ENCODE measurements around a stretch of chr7.

GRCh38 chr7:46695002-46695641 is 774.0 kb upstream of the IGFBP3 start:
- RRBS: no CpG with 5 or more reads among the region's 3 CpGs

DNA sequence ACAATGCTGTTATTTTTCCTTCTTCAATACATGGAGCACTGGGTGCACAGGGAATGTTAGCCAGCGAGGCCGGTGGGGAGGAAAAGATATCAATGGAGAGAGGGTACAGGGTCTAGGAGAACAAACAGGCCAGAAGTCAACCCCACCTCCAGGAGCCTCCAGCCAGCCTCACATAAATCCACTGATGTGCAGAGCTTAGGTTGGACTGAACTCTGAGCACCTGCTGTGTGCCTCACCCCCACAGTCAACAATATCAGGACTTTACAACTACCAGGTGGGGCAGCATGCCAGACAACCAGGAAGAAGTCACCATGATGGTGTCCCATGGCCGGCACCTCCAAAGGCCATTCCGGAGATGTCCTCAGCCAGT is 390.2 kb downstream of the TNS3 start:
- RRBS: no CpG with 5 or more reads among the region's 4 CpGs

- RRBS: no CpG with 5 or more reads among the region's 11 CpGs
Observed at GRCh38 chr7:47227682-47228442, 354.0 kb downstream of the TNS3 start.

DNA sequence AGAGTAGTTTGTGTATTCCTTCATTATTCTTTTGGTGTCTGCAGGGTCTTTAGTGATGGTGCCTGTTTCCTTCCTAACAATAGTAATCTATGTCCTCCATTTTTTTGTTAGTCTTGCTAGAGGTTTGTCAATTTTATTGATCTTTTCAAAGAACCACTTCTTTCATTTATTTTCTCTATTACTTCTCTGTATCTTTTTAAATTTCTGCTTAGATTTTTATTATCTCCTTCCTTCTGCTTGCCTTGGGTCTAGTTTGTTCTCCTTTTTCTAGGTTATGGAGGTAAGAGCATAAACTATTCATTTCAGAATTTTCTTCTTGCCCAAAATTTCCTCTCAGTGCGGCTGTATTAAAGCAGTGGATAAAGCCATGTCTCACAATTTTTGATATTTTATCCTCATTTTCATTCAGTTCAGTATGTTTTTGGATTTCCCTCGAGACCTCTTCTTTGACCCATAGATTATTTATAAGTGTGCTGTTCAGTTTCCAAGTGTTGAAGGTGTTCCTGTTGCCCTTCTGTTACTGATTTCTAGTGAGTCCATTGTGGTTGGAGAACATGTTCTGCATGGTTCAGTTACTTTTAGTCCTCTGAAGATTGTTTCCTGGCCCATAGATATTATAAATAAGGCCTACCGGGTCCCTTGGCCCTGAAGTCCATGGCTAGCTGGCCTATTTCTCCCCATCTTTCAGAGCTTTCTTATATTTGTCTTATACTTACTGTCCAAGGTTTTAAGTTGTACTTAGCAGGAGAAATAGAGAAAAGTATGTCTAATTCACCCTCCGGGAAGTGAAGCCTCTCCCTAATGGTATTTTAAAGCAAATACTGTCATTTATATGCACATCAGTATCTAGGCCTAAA is 240.2 kb downstream of the TNS3 start:
- RRBS: no CpG with 5 or more reads among the region's 4 CpGs

DNA sequence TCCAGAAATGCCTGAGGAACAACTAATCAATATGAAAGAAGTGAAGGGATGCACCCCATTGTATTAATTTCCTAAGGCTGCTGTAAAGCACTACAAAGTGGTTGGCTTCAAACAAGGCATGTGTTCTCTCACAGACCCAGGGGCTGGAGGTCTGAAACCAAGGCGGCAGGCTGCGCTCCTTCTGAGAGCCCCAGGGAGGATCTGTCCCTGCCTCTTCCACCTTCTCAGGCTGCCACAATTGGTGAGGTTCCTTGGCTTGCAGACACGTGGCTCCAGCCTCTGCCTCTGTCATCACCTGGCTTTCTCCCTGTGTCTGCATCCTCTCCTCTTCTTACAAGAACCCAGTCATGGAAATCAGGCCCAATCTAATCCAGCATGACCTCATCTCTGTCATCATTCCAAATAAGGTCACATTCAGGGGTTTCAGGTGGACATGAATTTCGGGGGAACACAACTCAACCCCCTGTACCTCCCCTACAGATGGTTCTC is 110.0 kb downstream of the TNS3 start:
- RRBS: no CpG with 5 or more reads among the region's 4 CpGs

DNA sequence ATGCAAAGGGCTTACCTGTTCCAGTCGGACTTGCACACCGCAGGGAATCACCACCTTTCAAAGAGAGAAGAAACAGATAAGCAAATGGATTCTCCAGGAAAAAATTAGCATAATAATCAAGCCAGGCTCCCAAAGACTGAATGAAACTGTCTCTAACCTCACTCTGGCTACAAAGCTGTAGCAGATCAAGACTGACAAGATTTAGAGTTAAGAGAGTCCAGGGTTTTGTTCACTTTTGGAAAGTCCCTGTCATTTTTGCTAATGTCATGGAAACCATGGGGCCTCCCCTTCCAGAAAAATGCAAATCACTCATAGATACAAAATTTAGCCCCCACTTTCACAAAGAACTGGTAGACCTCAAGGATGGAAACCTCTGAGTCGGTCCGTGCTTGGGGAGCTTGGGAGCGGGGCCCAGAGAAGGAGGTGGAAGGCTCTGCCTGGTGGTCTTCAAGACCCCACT is 100.8 kb downstream of the TNS3 start:
- RRBS: no CpG with 5 or more reads among the region's 5 CpGs

GRCh38 chr7:47500139-47500433 is 81.8 kb downstream of the TNS3 start:
- RRBS: no CpG with 5 or more reads among the region's 11 CpGs

- RRBS: no CpG with 5 or more reads among the region's 3 CpGs
Observed at GRCh38 chr7:47610586-47610969, 28.7 kb upstream of the TNS3 start.

GRCh38 chr7:47647189-47647811 is 65.4 kb upstream of the TNS3 start:
- RRBS: no CpG with 5 or more reads among the region's 6 CpGs

GRCh38 chr7:47725183-47725856 is 143.4 kb upstream of the TNS3 start:
- RRBS: no CpG with 5 or more reads among the region's 3 CpGs

GRCh38 chr7:47971970-47972298 is 7.5 kb downstream of the HUS1 start:
- RRBS: no CpG with 5 or more reads among the region's 1 CpG

- RRBS: no CpG with 5 or more reads among the region's 25 CpGs
Observed at GRCh38 chr7:49772455-49773220, 800 bp upstream of the VWC2 start.

DNA sequence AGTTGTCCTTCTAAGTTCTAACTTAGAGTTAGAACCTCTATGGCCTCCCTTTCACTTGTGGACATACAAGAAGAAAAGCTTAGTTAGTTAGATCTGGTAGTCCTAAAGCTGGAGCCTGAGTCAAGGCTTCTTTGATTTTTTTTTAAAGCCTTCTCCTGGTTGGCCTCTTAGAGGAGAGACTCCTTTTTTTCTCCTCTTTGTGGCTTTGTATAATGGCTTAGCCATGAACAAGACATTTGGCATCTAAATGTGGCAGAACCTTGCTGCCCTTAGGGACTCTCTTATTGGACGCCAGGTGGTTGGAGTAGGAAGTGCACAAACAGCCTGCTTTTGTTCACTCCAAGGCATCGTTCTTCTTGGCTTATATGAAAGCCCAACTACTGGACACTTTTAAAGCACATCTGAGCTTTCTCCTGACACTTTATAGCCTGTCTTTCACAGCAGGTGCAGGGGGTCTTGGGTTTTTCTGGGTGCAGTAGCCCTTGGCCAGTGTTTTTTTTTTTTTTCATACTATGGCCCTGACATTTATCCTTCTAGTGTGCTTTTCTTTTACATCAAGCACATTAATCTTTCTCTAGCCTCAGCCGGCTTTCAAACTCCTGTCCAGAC is 25.0 kb downstream of the ZPBP start:
- RRBS: no CpG with 5 or more reads among the region's 3 CpGs

GRCh38 chr7:50316104-50316701 is 11.7 kb downstream of the IKZF1 start:
- RRBS: no CpG with 5 or more reads among the region's 11 CpGs

DNA sequence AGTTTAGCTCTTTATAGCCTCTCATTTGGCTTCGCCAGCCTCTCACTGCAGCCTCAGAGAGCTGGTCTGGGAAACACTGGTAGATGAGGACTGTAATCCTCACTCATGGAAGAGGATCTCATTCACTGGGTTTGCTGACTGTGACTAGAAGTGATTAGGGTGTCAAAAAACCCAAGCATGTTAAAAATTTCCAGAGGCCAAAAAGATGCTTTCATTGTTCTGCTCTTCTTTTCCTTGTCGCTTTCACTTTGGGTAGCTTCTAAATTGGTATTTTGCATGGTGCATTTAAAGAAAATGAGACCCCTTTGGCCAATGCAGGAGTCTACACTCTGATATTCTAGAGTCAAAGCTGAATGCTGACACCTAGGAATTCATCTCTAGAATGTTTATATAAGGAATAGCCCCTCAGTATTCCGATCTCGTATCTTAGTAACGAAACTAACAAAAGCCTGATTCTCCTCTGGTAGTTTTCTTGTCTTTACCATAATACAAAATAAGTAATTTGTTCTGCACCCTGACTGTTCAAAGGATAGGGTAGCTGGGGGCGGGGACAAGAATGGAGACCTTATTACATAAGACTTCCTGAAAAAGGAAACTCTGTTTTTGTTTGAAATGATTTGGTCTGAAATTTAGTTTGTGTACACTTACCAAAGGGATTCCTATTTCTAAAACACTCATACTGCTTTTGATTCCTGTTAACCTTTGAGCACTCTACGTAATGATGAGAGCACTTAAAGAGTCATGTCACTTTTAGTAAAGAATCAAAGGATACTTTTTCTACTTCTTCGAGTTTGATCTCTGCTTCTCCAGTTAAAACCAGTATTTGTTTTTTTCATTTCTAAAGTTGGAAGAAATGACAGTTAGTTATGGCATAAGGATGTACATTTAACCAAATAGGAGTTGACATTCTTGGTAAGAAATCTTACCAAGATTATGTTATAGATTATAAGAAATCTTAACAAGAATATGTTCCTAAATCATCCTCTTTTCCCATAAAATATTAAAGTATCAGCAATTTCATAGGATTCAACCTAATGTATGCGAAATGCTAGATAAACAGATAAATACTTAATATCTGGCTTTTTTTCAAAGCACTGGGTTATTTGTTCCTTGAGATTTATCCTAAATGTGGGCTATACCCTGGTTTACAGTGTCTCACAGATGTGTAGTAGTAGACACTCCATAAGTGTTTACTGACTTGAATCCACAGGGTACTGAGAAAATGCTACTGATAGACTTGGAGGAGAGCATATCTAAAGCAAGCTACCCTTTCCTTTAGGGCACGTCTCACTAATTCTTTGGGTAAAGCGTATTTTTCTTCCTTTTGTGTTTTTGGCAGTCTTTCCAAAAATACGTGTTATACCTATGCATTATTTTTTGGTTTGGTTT is 17.3 kb downstream of the IKZF1 start:
- RRBS: no CpG with 5 or more reads among the region's 12 CpGs

DNA sequence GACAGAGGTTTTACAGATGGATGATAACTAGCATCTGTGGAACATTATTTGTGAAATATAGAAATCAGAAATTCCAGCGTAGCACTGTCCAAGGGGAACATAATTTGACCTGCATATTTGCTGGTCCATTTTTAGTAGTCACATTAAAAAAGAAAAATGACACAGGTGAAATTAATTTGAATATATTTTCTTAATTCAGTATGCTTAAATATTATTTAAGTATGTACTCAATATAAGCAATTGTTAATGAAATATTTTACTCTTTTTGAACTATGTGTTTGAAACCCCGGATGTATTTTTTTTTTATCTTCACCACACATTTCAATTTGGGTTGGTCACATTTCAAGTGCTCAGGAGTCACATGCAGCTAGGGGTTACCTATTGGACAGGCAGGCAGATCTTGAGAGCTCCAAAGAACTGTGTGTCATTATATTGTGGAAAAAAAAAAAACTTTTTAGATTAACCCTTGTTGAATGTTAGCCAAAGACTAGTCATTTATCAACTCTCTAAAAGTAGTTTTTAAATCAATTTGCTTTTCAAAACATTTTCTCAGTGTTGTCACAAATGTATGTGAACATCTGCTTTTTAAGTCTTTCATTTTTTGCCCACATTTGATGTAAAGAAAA is 37.1 kb downstream of the IKZF1 start:
- RRBS: no CpG with 5 or more reads among the region's 2 CpGs

GRCh38 chr7:50350474-50351032 is 46.0 kb downstream of the IKZF1 start:
- RRBS: 77% methylated on average over 4 of the region's 13 CpGs

- RRBS: no CpG with 5 or more reads among the region's 16 CpGs
Observed at GRCh38 chr7:50357872-50358641, 53.5 kb downstream of the IKZF1 start.

DNA sequence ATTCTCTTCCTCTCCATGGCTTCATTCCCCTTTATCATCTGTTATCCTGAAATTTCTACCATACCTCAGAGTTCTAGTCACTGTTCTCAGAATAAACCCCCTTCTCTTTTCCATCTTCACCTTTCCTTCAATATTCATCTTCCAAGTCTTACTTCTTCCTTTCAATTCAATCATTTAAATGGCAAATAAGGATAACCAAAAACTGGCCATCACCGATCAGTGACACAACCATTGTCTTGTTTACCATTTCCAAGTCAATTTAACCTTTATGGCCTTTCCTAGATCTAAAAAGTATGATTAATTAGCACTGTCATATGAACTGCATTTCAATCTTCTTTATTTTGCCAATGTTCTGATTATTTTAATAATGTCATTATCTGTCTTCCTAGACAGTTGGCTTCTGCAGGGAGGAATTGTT is 1.1 kb downstream of the FIGNL1 start:
- RRBS: no CpG with 5 or more reads among the region's 1 CpG

DNA sequence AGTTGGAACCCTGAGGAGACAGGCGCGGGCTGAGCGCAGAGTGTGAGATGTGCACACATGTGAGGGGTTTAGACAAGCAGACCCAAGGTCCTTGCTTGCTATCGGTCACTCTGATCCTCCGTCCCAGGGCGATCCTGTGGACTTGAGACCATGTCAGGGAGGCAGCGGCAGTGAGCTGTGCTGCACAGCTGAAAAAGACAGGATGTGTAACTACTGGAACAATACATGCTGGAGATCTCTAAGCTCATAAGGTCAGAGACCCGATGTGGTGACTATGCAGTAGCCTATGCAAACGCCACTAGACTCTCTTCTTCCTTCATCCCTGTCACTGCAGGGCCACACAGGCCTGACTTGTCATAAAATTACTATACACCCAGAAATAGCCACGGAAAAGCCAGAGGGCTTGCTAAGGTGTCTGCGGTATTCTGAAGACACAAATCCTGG is 91.0 kb upstream of the DDC start:
- RRBS: no CpG with 5 or more reads among the region's 11 CpGs

Data from non-pigmented ciliary epithelial cell (primary cell).